PC-3 (cell line): ENCODE results near the genes DDO and SLC16A10.

- RAMPAGE, long total RNA, result no peak
These were observed 6.1 kb downstream of the SMPD2 start for GRCh38 chr6:109446472-109447081.

- RAMPAGE, long total RNA, result no peak
These were observed 4.1 kb downstream of the ZBTB24 start for GRCh38 chr6:109478922-109479346.

- RAMPAGE, long total RNA, result no peak
These were observed 25.4 kb downstream of the AK9 start for GRCh38 chr6:109665546-109666017.

- RAMPAGE, long total RNA, result no peak
These were observed 110.8 kb upstream of the GPR6 start for GRCh38 chr6:109867154-109867787.

DNA sequence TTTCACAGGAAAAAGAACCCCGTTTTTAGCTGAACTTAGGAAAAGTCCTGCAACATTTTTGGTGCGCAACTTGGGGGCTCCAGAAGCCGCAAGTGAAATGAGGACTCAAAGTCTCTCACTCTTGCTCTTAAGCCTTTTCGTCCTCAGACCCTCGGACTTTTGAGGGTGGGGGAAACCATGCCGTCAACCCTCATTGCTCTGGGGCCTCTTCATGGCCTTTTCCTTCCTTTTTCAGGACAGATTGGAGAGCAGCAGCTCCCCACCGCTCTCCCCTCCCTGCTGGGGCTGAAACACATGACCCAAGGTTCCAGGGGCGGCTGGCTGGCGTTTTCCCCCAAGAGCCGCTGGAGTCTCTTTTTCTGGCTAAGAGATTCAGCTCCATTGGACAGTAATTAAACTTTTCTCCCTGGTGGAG is 101.2 kb upstream of the GPR6 start:
- RAMPAGE, long total RNA, result no peak

DNA sequence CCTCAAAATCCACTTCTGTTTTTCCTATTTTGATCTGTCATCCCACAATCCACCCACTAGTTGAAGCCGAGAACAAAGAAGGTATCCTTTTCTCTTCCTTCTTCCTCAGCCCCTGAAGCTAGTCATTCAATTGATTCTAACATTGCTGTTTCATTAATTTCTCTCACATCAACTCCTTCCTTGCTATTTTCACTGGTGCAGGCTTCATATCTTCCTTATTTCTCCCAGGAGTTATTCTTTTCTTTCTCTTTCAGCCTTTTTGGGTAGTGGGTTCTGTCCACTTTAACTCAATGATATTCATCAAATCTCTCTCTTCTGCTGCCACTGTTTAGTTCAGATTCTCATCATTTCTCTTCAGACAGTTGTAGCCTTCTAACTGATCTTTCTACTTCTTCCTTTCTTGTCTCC is 2.2 kb downstream of the CDC40 start:
- RAMPAGE, long total RNA, result no peak

DNA sequence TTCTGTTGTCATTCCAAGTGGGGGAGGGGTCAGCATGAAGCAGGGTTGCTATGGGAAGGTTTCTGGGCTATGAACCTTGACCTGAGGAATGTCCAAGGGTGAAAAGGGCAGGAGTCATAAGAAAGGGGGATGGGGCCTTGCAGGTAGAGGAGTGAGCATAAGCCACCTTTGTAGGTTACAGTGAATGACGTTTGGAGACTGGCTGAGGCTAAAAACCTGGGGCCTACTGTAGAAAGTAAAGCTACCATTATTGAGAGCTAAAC is 3.0 kb downstream of the METTL24 start:
- RAMPAGE, long total RNA, result no peak

DNA sequence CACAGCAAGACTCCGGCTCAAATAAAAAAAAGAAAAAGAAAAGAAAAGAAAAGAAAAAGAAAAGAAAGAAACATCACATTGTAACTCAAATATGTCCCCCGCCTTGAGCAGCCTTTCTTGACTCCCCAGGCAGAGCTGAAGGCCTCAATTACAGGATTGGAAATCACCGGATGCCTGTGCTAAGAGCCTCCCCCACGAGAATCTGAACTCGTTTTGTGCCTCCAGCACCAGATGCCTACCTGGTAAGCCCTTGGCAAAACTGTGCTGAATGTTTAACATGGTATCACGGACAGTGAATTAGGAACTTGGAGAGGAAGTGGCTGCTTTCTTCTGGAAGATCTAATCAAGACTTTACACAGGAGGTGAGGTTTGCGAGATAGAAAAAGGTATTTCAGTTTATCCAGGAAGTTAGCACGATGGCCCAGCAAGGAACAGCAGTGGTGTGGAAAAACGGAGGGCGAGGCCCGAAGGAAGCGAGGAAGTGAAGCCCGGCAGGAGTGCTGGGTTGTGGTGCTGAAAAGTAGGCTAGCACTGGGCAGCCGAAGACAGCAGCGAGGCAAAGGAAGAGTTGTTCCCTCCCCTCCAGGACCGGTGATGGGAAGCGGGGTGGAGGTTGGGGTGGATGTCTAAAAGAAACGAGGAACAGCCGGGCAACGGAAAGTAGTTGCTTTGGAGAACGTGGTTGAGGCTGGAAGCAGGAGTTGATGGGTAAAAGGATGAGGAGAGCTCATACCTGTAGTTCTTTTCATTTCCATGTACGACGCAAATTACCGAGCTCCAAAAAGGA is 1.5 kb downstream of the METTL24 start:
- RAMPAGE, long total RNA, result no peak

DNA sequence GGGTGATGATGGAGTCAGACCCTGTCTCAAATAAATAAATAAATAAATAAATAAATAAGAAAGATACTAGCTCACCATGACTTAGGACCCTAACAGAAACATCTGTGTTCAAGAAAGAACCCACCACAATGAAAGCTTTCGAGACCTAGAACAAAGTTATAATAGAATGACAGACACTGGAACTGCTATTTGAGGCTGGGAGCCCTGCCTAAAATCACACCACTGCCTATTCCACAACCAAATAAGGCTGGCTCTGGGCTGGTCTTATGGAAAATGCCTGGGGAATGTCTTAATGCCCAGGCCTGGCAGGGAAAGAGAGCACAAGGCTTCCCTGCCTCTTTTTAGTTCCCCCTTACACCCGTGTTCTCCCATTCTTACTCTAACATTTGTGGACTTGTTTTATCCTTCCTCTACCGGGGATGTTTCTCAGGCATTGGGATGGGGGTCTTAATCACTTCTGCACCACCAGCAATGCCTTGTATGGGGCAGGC is 5.6 kb upstream of the METTL24 start:
- RAMPAGE, long total RNA, result no peak

GRCh38 chr6:110414917-110416253 is at the start of gene DDO:
Gene DDO, minus strand, starts transcription at chr6:110415575.
- RAMPAGE, long total RNA, result no peak

- RAMPAGE, long total RNA, result no peak
These were observed 73.0 kb upstream of the SLC22A16 start for GRCh38 chr6:110549301-110549851.

DNA sequence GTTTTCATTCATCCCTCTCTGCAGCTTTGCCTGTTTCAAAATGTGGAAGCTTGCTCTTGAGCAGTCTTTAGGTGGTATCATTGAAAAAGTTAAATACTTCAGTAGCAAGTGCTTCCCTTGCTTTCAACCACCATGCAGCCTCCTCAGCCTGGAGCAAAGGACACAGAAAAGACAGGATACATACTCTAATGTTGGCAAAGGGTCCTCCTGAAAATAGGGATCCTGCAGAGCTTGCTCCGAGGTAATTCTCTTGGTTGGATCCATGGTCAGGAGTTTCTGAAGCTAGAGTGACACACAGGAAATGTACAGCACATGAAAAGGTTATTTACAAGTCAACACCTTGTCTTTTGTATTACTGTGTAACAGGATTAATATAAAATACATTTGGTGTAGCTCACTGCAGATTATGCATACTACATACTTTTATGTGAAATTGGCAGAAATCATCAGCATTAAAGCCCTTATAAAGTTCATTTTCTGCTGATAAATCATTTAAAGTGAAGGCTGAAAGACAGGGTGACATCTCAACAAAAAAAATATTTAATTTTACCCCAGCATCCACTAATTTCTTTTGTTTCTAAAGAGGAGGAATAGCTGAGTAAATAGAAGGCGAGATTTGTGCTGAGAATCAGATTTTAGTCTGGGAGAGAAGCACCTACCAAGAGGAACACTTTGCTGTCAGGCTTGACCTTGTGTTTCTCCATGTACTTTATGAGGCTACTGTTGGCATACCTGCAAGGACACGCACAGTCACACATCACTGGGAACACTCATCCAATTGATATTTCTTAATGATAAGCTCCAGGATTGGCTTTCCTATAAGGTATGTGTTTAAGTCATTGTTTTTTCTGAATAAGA is 146.4 kb upstream of the SLC22A16 start:
- RAMPAGE, long total RNA, result no peak

DNA sequence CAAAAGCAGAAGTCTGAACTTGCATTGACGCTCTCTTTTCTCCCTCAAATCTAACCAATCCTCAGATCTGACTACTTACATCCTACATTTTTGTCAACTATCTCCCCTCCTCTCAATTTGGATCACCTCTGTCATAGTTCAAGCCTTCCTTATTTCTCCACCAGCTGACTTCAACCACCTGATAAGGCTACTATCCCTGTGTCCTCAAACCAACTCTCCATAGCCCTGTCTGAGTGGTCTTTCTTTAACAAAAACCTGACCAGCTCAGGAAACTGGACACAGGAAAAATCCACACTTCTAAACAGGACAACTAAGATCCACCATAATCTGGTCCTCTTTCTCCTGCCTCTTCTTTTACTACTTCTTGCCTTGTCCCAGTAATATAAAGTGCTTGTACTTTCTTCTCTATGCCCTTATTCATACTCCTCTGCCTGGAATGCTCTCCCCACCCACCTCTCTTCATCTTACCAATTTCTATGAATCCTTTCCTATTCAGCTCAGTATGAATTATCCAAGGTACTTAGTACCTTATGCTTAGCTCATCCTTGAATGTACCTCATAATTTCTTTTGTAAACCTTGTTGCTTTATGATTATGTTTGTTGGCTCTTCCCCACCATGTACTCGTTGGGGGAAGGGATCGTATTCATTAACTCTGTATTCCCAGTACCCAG is 159.6 kb downstream of the CDK19 start:
- RAMPAGE, long total RNA, result no peak

DNA sequence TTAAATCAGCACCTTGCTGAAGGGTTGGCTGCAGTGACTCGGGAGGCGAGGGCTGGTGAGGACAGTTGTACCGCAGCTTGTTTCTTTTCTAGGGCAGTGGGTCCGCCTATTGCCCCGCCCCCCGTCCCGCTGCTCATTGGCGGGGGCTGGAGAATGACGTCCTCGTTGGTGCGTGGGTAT is 417 bp upstream of the CDK19 start:
- RAMPAGE, long total RNA, result no peak

DNA sequence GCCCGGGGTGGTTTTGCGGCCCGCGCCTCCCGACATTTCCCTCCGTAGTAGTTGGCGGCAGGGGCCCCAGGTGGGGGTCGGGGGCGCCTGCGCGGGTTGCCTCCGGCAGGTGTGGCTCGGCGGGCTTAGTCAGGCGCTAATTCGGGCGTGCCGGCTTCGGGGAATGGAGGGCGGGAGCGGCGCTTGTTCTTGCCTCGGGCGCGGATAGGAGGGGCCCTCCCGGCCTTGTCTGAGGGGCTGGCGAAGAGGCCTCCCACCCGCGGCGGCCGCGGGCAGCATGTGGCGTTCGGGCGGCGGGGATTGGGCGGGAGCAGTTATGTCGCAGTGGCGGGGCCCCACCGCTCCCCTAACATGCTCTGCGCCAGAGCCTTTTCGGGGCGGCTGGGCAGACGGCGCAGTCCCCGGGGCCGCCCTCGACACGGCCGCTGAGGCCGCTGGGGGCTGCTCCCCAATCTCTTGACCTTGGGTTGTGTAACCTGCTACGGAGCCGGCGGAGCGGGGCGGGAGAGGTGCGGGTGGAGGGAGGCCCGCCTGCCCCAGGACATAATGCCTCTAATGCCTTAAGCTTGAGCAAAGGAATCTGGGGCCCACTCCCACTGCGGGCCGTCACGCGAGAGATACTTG is 1.0 kb downstream of the AMD1 start:
- RAMPAGE, long total RNA, result no peak

DNA sequence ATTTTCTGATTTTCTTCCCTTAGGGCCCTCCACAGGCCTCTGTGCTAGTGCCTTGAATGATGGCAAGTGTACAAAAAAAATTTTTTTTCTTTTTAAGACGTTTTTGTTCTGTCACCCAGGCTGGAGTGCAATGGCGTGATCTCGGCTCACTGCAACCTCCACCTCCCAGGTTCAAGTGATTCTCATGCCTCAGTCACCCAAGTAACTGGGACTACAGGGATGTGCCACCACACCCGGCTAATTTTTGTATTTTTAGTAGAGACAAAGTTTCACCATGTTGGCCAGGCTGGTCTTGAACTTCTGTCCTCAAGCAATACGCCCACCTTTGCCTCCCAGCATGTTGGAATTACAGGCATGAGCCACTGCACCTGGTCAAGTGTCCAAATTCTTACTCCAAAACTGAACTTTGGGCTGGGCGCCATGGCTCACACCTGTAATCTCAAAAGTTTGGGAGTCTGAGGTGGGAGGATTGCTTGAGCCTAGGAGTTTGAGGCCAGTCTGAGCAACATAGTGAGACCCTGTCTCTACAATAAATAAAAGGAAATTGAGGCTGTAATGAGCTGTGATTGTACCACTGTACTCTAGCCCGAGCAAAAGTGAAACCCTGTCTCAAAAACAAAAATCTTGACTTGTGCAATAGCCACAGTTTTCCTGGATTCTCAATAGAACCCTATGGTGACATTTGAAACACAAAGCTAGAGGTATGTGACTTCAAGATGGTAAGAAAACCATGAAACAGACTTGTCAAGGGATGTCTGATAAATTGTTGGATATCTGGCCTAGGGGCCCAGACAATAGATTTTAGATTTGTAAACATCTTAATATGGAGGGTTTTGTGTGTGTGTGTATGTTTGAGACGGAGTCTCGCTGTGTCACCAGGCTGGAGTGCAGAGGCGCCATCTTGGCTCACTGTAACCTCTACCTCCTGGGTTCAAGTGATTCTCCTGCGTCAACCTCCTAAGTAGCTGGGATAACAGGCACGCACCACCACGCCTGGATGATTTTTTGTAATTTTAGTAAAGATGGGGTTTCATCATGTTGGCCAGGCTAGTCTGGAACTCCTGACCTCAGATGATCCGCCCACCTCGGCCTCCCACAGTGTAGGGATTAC is 22.4 kb downstream of the AMD1 start:
- RAMPAGE, long total RNA, result no peak

DNA sequence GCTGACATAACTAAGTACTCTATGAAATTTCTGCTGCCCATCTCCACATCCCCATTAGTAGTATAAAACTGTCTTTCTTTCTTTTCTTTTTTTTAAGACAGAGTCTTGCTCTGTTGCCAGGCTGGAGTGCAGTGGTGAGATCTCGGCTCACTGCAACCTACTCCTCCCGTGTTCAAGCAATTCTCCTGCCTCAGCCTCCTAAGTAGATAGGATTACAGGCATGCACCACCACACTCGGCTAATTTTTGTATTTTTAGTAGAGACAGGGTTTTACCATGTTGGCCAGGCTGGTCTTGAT is 28.3 kb upstream of the GTF3C6 start:
- RAMPAGE, long total RNA, result no peak

DNA sequence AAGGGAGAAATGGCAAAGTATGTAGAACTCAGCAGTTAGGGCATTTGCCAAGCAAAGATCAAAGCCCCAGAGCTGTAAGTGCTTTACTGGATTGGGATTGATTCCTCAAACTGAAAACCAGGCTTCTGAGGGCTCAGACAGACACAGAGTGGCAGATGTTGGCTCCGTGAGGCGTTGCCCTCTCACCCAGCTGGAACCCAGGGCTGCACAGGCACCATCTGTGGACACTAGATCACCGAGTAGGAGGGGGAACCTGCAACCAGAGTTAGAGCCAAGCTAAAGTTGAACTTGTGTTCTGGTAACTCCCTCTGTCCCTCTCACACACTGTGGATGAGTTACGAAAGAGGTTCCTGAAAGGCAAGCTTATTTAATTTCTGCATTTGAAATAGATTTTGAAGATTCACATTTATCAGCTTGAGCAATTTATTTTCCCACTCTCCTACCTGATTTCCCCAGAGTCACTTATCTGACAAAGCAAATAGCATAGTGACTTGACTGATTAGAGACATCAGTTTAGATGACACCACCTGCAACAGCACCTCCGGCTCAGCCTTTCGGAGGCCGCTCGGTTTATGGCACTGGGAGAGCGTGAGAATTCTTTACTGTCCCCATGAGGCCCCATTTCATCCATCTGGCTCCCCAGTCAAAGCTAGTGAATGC is 48.3 kb downstream of the RPF2 start:
- RAMPAGE, long total RNA, result no peak

DNA sequence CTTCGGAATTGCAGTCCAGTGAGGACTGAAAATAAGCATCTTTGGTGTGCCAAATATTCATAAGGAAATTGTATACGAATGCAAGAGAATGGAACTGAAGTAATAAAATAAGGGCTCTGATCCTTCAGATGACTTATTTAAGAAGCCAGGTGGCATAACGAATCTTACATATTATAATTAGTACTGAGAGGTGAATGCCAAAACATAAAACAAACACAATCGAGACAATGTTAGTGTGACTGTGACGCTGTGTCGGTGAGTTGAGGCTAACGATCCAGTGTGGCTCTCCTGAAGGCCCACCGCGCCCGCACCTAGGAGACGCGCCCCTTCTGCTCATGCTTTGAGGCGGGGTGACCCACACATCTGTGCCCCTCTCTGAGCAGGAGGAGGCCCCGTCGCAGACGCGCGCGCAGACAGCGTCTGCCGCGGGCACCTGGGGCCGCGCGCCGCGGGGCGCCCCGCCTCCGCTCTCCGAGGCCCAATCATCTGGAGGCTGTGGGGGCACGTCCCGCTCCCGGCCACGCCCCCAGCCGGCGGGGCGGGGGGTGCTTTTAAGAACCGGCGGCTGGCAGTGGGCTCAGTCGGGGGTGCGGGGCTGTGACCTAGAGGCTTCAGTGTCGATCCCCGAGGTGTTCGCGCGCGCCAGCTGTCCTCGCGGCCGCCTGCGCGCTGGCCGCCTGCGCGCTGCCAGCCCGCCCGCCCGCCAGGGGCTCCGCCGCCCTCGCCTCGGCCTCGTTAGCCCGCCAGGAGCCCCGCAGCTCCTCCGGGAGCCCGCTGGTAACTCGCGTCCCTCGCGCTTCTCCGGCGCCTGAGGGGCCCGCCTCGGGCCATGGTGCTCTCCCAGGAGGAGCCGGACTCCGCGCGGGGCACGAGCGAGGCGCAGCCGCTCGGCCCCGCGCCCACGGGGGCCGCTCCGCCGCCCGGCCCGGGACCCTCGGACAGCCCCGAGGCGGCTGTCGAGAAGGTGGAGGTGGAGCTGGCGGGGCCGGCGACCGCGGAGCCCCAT is at the start of gene SLC16A10:
Gene SLC16A10 (plus strand): TSS at position 580 of the 1,006 bp plus-strand sequence.
- RAMPAGE, long total RNA, result no peak

DNA sequence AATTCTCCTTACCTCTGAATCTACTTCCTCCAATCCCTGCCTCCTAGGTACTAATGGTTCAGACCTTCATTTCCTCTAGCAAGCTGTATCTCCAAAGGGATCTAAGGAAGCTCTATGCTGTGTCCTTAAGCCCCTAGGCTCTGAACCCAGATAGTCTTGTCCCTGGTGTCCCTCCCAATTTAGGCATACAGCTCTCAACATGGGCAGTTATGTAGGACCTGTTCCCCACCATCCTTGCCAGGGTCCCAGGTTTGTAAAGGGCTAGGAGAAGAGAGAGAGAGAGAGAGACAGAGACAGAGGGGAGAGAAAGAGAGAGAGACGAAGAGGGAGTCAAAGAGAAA is 44.6 kb downstream of the SLC16A10 start:
- RAMPAGE, long total RNA, result no peak